Skeletal muscle cell (primary cell): ENCODE measurements around the gene FBXL3.

- RRBS: no CpG with 5 or more reads among the region's 3 CpGs
These were observed 6.3 kb downstream of the FBXL3 start for GRCh38 chr13:77020655-77021092.

DNA sequence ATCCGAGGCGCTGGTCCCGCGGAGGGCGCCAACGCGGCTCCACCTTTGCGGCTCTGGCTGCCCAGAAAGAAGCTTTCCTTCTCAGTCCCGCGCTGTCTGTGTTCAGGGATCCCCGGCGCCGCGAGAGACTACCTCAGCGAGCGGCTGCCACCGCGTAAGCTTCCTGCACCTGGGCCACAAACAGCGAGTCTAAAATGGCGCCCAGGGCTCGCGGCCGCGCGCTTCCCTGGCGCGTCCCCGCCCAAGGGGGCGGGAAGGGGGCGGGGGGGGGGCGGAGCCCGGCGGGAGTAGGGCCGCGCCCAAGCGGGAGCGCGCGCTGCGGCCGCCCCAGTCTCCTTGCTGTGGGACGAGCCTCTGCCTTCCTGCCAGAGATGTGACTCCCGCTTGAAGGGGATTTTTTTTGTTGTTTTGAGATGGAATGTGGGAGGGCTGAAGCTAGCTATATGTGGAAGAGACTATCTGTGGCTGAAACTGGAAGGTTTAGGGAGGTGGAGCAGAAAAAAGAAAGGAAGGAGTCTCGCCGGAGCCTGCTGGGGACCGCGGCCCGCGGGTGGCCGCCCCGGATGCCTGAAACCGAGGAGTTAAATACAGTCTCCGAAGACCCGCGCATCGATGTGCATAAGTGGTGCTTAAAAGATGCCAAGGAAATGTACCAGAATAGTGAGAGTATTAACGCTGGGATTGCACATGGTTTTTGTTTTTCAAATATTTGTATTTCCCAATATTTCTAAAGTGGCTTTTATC, at the start of gene FBXL3:
FBXL3 (minus strand) TSS at position 191 of the 744 bp plus-strand sequence.
- RRBS: 1% methylated on average over 7 of the region's 57 CpGs

- RRBS: no CpG with 5 or more reads among the region's 2 CpGs
These were observed 130.9 kb upstream of the FBXL3 start for GRCh38 chr13:77157881-77158242.

GRCh38 chr13:77288119-77288693, 38.7 kb downstream of the MYCBP2 start:
- RRBS: no CpG with 5 or more reads among the region's 4 CpGs

DNA sequence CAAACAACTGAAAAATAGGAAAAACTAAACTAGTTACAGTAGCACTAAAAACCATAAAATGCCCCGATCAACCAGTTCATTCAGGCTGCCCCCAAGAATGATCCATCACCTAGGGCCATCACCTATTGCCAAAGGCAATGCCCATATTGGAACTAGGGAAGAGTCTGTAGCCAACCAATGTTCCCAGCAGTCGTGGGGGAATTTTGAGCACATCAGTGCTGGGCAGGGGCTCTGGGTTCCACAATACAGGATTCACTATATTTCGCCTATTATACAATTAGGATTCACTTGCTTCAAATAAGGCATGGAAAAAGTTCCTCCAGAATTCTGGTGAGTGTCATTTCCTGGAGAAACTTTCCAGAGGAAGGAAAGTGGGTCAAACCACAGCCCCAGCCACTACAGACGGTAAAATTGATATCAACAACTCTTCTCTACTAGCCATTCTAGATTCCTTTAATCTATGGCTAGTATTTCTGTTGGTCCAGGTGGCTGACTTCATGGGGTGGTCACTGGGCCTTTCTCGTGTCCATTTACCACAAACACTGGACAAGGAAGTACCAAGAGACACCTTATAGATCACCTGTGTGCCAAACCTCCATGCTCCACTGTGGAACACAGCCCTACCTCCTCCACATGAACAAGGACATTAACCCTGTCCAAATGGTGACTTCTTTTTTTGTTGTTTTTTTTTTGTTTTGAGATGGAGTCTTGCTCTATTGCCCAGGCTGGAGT, 10.5 kb downstream of the MYCBP2 start:
- RRBS: no CpG with 5 or more reads among the region's 5 CpGs

DNA sequence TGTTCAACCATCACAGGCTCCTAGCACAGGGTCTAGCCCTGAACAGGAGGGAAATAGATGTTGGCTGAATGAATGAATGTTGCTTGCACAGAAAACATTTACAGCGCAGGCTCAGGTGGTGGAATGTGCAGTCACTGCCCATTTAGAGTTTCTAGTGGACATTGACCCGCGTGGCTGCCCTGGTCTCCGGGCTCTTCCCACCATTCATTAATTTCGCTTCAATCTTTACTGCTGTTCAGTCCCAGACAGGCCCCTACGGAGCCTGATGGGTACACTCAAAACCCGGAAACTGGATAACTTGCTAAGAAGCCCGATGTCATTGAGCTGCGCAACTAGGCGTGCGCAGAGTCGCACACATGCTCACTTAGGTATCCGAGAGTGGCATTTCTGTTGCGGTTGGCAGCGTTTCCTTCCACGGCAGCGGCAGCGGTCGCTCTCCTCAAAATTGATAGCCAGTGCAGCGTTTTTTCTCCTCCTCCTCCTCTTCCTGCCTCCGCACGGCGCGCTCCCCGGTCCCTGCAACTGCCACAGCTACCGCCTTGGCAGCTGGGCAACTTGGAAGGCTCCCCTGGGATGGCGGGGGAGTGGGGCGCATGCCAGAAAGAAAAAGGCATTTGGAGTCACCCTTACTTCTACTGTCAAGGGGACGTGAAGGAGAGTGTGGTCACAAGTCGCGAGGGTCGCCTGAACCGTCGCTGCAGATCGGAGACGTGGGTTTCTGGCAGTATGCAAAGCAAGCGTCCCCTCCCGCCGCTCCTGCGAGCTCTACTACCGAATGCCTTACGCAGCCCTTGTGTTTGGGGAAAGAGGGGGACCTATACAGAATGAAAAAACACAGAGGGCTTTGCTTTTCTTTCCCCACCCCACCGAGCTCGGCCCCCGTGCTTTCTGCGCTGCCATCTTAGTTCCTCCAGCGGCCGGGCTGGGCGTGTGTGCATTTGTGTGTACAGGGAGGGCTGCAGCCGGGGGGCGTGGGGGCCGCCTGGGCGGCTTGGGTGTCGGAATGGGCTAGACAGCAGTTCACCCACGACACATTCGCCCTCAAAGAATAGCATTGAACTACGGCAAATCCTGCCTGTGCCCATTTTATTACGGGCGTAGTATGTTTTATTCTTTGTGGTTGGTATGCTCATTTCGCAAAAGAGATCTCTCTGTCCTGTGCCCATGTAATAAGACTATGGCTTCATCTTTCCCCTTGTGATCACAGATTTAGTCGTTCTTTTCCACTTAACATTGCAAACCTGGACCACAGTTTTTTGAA, 2.5 kb upstream of the MYCBP2 start:
- RRBS: 10% methylated on average over 2 of the region's 61 CpGs

GRCh38 chr13:77698200-77699366, 1.1 kb downstream of the SLAIN1 start:
- RRBS: 1% methylated on average over 21 of the region's 79 CpGs

DNA sequence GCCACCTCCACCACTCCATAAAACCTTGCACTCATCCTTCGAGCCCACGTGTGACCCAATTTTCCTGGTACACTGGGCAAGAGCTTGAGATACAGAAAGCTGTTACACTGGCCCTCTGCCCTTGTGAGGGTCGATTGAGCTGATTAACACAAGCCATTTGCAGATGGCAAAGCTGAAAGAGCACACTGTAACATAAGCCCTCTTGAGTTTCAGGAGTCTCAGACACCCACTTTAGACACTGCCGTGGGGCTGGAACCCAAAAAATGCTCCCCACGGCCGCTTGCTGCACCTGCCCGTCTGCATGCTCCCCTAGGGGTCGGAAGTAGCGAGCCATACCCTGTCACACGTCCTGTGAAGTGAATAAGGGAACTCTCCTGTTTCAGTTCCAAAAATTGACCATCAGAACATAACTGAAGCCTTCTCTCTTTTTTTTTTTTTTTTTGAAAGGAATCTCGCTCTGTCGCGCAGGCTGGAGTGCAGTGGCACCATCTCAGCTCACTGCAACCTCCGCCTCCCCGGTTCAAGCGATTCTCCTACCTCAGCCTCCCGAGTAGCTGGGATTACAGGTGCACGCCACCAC, 147.7 kb upstream of the EDNRB start:
- RRBS: no CpG with 5 or more reads among the region's 18 CpGs

DNA sequence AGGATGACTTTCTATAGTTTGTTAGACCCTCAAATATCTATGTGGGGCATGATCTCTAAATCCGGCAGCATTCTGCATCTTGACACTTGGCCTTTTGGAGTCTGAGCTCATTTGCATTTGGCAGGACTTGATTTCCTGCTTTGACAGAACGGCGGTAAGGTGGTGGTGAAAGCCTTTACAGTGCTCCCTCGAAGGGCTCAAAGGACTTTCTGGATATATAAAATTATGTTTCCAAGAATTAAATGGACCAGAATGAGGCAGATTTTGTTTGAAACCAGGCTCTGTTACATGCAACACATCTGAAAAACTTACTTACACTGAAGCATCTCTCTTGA, 207.3 kb downstream of the SPRY2 start:
- RRBS: no CpG with 5 or more reads among the region's 4 CpGs

GRCh38 chr13:80276071-80276883, 64.6 kb downstream of the SPRY2 start:
- RRBS: no CpG with 5 or more reads among the region's 10 CpGs

GRCh38 chr13:80341225-80342138, 556 bp upstream of the SPRY2 start:
- RRBS: under 1% methylated on average over 17 of the region's 55 CpGs

GRCh38 chr13:81689814-81690204, 1348.9 kb upstream of the SPRY2 start:
- RRBS: no CpG with 5 or more reads among the region's 24 CpGs

GRCh38 chr13:81734549-81734957, 1393.6 kb upstream of the SPRY2 start:
- RRBS: no CpG with 5 or more reads among the region's 1 CpG

DNA sequence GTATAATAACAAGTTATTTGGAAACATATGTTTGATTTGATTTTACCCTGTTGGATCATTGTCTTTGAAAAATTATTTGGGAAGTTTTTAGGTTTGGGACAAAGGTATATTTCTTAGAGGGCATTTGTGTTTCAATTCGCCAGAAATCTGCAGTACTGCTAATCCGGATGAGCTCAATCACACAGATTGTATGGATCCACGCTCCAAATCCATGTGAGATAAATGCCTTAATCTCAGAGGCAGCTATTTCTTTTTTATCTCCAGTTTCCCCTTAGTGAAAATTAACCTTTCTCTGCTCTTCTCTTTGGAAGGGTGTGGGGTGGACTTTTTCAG, 1464.6 kb downstream of the SLITRK1 start:
- RRBS: no CpG with 5 or more reads among the region's 3 CpGs

GRCh38 chr13:86932792-86933492, 738.2 kb upstream of the SLITRK5 start:
- RRBS: no CpG with 5 or more reads among the region's 4 CpGs

DNA sequence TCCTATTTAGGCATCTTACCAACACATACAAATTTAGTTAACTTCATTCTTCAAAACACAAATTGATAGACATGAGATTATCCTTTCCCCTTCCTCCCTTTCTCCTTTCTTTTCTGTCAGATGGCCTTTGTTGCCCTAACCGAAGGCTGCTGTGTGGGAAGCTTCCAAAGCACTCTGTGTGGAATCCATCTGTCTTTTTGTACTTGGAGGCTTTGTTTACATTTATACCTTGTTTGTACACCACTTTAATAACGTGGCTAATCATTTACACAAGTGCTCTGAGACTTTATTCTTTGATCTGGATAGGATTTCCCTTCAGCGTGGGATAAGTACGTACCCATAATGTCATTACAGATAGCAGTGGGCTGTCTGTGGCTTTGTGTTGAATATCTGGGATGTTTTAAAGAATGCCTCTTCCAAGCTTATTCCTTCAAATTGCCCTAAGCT, 684.8 kb upstream of the SLITRK5 start:
- RRBS: no CpG with 5 or more reads among the region's 4 CpGs

DNA sequence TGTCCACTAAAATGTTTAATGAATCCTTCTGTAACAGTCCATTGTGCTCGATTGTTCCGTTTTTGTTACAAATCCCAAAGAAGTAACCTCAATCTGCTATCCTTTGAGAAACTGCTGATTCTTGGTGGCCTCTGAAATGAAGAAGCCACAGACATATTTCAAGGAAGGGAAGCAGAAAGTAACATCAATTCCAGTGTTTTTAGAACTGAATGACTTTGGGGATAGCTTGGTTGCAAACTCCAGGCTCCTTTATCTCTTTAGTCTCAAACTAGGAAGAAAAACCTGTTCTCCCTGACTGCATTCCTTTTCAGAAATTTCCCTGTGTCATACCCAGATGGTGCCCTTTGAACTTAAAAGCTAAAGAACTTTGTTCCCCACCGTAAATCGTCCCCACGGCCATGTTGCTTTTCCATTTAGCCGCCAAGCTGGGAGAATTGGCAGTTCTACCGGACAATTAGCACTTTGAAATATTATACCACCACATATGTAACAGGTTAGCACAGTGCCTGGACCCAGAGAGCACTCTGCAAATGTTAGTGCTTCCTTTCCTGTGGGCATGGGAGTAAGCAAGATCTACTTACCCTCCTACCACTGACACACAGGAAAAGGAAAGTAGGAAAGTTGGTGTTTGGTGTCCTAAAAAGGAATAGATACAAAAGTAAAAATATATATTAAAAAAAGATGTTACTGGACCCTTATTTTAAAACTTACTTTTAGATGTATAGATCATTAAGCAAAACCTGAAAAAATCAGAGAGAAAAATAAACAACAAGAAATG, 242.9 kb upstream of the GPC5 start:
- RRBS: no CpG with 5 or more reads among the region's 7 CpGs

- RRBS: no CpG with 5 or more reads among the region's 7 CpGs
These were observed 48.0 kb upstream of the GPC5 start for GRCh38 chr13:91350015-91351239.

DNA sequence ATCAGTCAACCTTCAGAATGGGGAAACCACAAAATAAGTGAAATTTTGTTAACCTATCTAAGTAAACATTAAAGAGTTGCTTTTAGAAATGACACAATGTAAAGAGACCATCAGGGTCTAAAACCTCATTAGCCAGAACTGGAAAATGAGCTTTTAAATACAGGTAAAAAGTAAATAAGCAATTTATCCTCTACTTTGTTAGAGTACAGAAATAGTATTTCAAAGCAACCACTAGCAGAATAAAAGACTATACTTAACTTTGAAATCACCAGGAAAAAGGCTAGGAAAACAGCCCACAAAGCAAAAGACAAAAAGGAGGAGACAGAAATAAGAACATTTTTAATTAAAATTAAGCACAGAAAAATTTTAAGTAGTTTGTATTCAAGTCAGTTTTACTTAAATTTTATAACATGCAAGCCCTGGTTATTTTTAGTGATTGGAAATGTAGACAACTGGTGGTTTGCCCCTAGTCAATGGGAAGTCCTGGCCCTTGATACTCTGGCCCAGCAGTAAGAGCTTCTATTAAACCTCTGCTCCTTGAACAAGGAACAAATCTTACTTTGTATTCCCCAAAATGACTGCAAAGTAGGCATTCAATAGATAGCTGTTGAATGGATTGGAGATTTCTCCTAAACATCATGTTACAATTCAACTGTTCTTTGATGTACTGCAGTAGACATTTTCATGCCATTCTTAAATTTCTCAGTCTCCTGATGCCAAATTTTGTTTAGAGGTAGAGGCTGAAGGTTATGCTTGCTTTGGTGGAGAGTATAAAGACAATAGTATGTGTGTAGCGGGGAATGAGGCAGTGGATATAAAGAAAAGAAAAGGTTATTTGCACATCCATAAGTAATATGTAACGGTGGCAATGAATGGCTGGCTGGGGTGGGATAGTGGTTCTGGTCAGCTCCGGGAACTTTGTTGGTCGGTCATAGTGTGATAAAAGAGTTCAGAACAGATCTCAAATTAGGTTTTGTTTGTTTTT, 38.3 kb upstream of the GPC5 start:
- RRBS: no CpG with 5 or more reads among the region's 4 CpGs

GRCh38 chr13:91385361-91385664, 13.1 kb upstream of the GPC5 start:
- RRBS: no CpG with 5 or more reads among the region's 5 CpGs